BE2C (cell line): ENCODE data around the genes ZMYM4 and THRAP3.

- RRBS = 94% methylated on average over 34 of the region's 78 CpGs
Measured at GRCh38 chr1:34885343-34886193, 26.0 kb upstream of the SMIM12 start.

DNA sequence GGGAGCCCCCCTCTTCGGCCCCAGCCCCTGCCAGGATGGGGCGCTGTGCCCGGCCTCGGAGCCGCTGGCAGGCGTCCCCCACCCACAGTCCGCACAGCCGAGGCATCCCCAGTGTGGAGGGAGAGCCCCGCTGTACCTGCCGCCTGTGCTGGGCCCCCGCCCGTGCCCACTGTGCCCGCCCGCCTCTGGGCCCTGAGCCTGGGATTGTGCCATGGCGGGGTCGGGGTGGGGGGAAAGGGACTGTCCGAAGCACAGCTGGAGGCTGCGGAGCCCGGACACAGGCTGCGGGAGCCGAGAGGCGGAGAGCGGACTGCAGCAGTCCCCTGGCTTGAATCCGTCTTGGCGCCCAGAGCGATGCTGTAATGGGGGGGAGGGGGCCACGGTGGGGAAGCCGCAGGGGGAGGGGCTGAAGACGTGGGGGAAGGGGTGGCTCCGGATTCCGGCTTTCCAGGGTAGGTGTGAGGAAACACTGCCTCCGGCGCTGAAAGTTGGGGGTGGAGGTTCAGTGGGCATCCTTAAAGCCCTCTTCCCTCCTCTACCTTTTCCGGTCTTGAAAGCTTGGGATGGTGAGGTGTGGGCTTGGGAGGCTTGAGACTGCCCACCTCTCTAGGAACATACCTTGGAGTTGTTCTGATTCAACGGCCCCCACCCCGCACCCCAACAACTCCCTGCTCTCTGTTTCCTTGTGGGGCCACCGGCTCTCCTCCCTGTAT is 870 bp upstream of the DLGAP3 start:
- RRBS = 18% methylated on average over 6 of the region's 37 CpGs

DNA sequence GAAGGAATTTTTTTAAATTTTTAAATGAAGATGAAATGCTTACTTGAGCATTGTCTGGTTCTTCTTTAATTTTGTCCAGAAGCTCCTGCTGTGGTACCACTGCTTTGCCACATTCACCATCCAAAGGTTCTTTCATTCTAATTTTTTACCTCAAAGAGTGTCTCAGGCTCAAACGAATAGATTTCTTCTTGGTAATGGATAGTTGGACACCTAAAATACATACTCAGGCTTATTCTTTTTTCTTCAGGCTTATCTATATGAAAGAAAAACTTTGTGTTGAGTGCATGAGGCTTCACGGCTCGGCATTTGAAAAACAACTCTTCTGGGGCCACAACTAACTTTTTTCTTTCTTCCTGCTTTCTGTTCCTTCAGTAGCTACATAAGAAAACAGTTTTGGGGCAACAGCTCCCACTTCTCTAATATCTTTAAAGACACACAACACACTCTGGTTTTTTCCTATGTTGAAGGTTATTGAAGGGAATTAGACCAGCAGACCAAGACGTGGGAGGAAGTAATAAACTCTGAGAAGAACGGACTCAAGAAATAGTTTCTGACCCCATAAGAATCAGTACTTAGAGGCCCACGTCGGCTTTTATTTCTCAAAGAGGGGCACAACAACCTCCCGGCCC is 1.1 kb downstream of the ZMYM6 start:
- RRBS = no CpG with 5 or more reads among the region's 8 CpGs

DNA sequence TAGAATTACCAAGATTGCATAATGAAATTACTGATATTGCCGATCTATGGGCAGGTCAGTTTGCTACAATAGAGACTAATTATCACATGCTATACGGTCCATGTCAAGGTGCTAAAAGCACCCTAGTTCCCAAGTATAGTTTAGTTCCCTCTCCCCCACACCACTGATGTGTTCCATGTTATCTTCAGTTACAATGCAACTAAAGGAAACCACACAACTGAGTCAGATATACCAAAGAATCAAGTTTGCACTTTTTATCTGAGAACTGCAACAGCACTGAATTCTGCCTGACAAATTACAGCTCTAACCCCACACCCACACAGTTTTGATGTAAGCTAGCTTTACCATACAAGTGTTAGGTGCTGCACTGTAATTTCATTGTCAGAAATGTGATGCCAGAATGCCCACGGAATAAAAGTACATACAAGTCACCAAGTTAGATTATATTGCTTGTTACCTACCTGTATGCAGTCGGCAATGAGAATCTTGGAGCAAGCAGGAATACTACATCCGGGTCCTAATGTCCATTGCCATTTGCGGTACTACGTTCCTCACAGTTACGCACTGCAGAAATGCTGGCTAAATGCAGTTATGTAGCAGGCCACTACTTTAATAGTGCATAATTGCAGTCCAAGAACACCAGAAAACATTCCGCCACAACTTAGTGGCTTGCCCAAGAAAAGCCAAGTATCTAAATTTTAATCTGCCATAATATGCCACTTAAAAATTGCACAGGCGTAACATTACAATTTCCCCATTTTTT is 12.1 kb downstream of the SFPQ start:
- RRBS = no CpG with 5 or more reads among the region's 10 CpGs

DNA sequence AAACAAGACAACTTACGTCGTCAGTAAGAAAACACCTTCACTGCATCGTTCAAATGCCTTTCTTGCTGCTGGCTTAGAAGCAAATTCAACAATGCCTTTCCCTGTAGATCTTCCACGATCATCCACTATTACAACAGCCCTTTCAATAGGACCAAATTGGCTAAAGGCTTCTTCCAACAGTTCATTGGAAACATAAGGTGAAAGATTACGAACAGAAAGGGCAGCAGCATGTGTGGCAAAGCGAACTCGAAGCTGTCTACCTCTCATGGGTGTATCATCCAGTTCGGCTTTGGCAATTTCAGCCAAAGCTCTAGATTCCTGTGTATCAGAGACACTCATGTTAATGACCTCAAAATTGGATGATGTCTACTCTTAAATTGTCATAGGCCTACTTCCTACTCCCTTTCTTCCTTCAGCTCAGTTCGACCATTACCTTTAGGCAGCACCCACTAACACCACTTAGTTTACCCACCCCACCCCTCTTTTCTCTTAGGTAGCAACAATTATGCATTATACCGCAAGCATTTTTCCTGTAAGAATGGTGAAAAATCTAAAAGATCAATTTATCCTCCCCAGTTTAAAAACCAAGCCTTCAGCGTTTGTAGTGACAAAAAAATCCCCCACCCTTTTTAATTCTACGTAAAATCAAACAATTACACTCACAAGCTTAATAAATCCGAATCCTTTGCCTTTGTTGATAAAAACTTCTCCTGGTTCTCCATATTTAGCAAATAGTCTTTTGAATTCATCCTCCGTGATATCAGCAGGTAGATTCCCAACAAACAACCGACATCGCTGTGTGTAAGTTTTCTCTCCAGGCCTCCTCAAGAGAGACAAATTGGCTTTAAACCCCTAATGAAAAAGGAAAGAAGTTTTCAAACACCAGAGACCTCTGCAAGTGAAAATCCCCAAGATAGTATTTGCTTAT is 2.0 kb downstream of the SFPQ start:
- RRBS = no CpG with 5 or more reads among the region's 16 CpGs

GRCh38 chr1:35192795-35192951 is 272 bp downstream of the SFPQ start:
- RRBS = under 1% methylated on average over 6 of the region's 15 CpGs

GRCh38 chr1:35268295-35269521 is at the start of gene ZMYM4:
Gene ZMYM4 (plus strand): TSS chr1:35268709.
- RRBS = under 1% methylated on average over 44 of the region's 77 CpGs

DNA sequence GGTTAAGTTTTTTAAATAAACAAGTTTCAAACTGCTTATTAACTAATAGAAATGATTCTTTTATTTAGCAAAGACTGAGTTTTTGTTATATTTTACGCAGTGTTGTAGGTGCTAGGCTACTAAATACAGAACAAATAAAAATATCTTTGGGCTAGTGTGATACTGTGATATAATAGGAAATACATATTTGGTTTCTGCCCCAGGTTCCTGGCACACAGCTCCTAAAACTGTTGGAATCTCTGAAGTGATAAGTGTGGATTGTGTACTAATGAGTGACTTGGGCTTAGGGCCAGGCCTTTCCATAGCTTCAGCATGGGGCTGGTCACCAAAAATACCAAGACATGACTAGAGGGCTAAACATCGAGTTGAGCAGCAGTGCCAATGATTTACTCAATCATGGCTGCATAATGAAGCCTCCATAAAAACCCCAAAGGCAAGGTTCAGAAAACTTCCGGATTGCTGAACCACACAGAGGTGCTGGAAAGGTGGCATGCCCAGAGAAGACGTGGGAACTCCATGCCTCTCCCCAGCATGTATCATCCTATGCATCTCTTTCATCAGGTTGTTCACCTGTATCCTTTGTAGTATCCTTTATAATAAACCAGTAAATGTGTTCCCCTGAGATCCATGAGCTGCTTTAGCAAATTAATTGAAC is 51.5 kb downstream of the ZMYM4 start:
- RRBS = no CpG with 5 or more reads among the region's 4 CpGs

GRCh38 chr1:35360271-35361465 is 92.2 kb downstream of the ZMYM4 start:
- RRBS = no CpG with 5 or more reads among the region's 4 CpGs

DNA sequence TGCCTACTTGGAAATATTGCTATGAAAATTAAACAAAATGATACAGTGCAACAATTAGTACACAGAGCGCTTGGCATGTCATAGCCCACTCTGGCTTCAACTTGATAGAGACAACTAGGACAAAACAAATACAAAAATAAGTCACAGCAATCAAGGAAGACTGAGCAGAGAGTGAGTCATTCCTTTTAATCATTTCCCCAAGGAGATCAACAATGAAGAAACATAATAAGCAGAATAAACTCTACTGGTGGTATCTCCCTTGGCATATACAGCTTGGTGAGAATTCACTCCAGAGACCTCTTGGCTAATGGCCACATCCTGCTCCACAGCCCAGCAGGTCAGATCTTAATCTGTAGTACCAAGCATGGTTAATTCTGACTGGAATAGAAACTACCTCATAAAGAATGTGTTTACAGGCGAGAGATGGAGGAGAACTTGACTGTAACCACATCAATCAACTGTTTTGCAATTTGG is 51.4 kb downstream of the KIAA0319L start:
- RRBS = no CpG with 5 or more reads among the region's 2 CpGs

GRCh38 chr1:35707660-35708449 is 10.8 kb downstream of the C1orf216 start:
- RRBS = 2% methylated on average over 30 of the region's 75 CpGs

- RRBS = no CpG with 5 or more reads among the region's 3 CpGs
Measured at GRCh38 chr1:35751326-35751572, 18.5 kb downstream of the CLSPN start.

GRCh38 chr1:35925379-35926181 is 5.3 kb upstream of the AGO3 start:
- RRBS = no CpG with 5 or more reads among the region's 4 CpGs

DNA sequence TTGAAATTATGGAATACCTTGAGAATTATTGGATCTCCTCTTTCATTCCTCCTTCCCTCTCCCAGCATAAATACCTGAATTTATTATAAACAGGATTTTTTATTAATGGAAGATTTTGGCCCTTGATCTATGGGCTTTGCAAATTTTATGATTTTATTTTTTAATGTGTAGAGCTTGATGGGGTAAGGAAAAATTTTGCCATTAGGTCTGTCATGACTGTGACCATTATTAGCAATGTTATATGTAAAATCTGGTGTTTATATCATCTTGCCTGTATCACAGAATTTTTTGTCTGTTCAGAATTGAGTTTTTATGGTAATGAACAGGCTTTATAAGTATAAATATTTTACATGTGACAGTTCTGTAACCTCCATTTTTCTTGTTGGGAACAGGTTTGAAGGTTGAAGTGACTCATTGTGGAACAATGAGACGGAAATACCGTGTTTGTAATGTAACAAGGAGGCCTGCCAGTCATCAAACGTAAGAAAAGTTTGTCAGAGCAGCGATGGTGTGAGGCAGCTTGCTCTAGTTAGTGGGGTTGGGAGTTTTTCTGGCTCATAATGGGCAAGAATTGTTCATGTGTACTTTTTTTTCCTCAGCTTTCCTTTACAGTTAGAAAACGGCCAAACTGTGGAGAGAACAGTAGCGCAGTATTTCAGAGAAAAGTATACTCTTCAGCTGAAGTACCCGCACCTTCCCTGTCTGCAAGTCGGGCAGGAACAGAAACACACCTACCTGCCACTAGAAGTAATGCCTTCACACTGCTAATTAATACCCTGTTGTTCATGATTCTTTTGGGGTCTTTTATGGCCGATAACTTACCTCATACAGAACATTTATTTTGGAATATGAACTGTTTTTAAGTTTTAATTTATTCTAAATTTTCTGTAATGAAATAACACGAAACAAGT is 75.3 kb upstream of the TEKT2 start:
- RRBS = no CpG with 5 or more reads among the region's 10 CpGs

DNA sequence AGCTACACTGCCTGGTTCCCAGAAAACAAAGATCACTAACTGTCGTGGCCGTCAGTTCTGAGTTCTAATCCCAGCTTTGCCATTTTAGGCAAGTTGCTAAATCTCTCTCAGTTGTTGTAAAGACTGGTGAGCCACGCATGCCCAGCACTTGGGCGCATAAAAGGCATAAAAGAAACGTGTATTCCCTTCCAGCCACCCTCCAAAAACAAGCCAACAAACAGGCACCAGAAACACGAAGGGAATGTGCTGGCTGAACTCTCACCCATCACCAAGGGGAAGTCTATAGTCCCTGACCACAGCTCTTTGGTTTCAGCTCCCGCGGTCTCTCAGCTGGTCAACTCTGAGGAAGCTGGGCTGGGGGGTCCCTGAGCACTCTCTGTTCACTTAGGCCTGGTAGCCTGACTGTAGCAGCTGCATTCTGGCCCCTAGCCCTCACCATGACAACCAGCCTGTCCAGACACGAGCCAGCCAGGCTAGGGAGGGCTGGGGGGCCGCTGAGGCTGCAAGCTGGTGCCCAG is 883 bp upstream of the TRAPPC3 start:
- RRBS = no CpG with 5 or more reads among the region's 10 CpGs

- RRBS = no CpG with 5 or more reads among the region's 5 CpGs
Measured at GRCh38 chr1:36157400-36157932, 1.5 kb downstream of the MAP7D1 start.

DNA sequence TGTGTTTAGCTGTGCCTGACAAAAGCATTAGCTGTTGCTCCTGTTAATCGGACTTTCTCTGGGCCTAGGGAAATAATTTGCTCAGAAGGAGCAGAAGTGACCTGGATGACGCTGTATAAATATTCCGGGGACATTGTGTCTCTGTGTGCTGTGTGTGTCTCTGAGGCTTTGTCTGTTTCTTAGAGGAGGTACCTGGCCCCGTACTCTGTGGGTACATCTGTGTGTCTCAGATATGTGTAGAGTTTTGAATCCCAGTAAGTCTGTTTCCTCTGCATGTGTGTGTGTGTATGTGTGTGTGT is 5.6 kb downstream of the MAP7D1 start:
- RRBS = no CpG with 5 or more reads among the region's 4 CpGs

DNA sequence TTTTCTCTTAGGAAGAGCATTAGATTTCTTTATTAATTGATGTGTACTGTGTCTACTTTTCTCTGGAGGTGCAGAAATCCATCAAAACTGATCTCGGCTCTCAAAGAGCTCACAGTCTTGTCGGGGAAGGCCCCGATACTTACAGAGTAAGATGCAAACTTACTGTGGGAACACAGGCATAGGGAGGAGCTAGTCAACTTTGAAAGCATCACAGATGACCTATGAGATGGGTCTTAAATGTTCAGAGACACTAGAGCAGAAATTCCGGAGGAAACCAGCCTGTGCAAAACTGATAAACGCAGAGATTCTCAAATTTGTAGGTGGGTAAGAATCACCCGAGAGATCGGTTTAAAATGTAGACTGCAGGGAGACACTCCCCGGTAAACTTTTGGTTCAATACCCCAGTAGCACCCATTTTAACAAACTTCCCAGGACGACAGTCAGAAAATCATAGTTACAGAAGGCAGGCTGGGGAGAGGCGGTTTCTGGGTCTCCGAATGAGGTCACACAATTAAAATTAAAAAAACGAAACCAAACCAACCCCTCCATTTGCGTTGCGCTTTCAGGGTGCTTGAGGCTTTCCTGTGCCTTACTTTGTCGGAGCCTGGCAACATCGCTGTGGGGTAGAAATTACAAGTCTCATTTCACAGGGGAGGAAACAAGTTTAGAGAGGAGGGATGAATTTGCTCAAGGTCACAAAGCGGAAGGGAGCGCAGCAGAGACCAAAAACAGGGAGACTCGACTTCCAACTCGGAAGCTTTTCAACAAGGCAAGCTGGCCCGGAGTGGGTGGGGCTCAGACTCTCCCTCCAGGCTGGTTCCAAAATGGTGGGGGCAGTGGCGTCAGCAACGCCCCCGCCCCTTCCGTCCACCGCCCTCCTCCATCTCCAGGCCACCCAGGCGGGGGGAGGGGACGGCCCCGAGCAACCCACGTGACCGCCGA is 653 bp upstream of the THRAP3 start:
- RRBS = 3% methylated on average over 4 of the region's 32 CpGs

GRCh38 chr1:36224261-36225300 is at the start of gene THRAP3:
Gene THRAP3 (plus strand): TSS chr1:36224443.
- RRBS = no CpG with 5 or more reads among the region's 58 CpGs

- RRBS = no CpG with 5 or more reads among the region's 8 CpGs
Measured at GRCh38 chr1:36257076-36257903, 33.0 kb downstream of the THRAP3 start.